Osteoblast (primary cell): ENCODE results near the genes MYL3, SCAP and CDC25A.

DNA sequence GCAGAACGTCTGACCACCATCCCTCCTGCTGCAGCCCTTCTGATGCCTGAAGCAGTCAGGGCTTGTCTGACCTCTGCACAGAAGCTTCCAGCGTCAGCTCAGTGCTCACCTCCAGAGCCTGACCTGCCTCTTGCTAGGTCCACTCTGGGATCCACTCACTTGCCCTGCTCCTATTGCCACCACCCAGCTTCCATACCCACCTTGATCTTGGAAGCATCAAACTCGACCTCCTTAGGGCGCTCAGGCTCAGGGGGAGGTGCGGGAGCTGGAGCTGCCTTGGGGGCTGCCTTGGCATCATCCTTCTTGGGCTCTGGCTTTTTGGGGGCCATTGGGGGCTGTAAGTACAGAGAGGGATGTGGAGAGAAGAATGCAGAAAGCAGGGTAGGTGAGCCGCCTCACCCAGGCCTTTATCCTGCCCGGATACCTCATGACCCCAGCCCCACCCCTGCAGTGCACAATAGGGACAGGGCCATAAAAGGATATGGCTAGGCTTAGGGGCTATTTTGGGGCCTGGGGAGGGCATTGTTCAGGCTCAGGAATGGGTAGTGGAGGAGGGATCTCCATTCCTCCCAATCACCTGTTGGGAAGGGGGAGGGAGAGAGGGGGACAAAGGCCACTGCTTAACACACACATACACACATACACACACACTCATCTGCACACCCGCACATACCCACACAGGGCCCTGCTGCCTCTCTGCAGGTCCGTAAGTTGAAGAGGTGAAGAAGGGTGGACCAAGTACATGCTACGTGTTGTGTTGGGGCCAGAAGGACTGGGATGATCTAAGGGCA lies at the start of gene MYL3:
Gene MYL3, minus strand, starts transcription at position 383 of the 791 bp plus-strand sequence.
- CAGE, long polyA plus RNA, result no peak
- RRBS, result no CpG with 5 or more reads among the region's 10 CpGs

DNA sequence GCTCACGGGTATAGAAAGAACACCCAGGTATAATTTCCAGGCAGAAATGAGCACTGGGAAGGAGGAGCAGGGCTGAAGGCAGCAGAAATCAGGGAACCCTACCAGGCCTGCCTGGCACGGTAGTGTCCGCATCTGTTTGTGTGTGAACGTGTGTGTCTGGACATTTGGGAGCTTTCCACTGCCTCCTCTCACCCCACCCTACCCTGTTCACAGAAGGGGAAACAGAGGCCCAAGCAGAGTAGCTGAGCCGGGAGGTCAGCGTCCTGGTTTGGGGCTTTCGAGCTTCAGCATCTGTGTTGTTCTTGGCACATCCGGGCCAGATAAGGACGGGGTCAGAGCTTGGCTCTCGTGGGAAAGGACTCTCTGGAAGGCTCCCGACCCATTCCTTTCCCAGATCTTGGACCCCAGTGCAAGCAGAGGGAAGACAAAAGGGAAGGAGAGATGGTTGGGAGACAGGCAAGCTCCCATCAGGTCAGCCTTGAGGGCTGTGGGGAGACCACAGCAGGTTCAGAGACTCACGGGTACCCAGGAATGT lies 6.3 kb upstream of the PTH1R start:
- CAGE, long polyA plus RNA, result no peak
- RRBS, result 26% methylated on average over 4 of the region's 12 CpGs

GRCh38 chr3:46888692-46889251 lies 11.3 kb downstream of the PTH1R start:
- CAGE, long polyA plus RNA, result no peak
- RRBS, result no CpG with 5 or more reads among the region's 14 CpGs

- CAGE, long polyA plus RNA, result no peak
- RRBS, result no CpG with 5 or more reads among the region's 17 CpGs
These were observed 31.9 kb downstream of the PTH1R start for GRCh38 chr3:46909340-46909875.

GRCh38 chr3:46928125-46928693 lies 48.3 kb downstream of the CCDC12 start:
- CAGE, long polyA plus RNA, result no peak
- RRBS, result no CpG with 5 or more reads among the region's 3 CpGs

DNA sequence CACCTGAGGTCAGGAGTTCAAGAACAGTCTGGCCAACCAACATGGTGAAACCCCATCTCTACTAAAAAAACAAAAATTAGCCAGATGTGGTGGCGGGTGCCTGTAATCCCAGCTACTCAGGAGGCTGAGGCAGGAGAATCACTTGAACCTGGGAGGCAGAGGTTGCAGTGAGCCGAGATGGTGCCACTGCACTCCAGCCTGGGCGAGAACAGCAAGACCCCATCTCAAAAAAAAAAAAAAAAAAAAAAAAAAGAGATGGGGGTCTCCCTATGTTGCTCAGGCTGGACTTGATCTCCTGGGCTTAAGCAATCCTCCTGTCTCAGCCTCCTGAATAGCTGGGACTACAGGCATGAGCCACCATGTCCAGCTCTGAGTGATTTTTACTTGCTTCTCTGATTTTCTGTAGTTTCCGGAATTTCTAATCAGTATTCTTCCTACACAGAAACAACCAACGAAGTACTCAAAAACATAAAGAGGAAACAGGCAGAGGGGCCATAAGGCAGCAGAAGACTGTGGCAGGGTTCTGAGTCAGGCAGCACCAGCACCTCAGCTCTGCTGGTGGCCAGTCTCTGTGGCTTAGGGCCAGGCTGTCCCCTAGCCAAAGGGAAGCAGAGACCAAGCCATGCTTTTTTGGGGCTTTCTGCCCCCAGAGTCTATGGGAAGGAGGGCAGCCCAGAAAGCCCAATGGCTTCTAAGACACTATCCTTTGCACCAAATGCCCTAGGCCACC lies 46.6 kb downstream of the CCDC12 start:
- CAGE, long polyA plus RNA, result no peak
- RRBS, result no CpG with 5 or more reads among the region's 5 CpGs

- CAGE, long polyA plus RNA, result no peak
- RRBS, result no CpG with 5 or more reads among the region's 13 CpGs
These were observed 34.4 kb downstream of the CCDC12 start for GRCh38 chr3:46941871-46942800.

- CAGE, long polyA plus RNA, result no peak
- RRBS, result no CpG with 5 or more reads among the region's 17 CpGs
These were observed 33.0 kb downstream of the CCDC12 start for GRCh38 chr3:46943085-46944329.

- CAGE, long polyA plus RNA, result no peak
- RRBS, result no CpG with 5 or more reads among the region's 10 CpGs
These were observed 7.8 kb downstream of the NBEAL2 start for GRCh38 chr3:46987188-46987667.

DNA sequence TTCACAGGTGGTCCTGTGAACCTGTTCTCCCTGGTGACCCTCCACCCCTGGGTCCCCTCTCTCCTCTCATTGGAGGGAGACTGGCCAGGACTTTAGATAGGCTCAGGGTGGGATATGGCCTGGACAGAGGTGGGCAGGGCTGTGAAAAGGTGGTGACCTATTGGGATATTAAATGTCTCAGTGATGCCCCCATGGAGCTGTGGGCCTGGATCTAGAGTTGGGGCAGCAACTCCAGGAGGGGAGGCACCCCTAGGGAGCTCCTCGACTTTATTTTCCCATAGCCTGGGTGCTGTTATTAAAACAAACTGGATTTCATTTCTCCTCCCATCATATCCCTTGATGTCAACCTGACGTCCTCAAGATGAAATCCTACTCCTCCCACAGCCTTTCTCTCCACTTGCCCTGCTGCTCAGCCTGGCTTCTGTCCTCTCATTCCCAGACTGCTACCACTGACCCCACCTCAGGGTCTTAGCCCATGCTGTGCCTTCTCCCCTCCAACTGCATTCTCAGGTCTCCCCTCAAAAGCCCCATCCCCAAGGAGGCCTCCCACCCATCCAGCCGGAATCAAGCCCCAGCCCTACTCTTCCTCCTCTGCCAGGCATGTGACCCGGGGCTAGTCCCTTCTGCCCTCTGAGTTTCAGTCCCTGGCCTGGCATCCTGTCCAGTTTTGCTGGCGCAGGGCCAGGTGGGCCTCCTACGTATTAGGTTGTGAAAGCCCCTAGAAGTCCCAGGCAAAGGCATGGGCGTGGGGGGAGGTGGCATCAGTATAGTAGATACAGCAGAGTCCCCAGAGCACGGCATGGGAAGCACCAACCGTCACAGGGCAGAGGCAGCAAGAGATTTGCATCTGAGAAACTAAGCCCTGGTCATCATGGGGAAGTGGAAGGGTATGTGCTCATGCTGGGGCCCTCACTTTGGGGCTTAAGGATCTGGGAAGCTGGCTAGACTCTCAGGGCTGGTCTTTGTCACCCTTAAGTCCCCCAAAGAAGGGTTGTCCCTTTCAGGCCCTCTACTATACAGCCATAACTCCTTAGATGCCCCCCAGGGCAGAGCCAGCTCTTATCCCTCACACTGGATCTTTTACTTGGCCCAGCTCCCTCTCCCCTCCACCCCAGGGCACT lies 10.9 kb downstream of the NBEAL2 start:
- CAGE, long polyA plus RNA, result no peak
- RRBS, result no CpG with 5 or more reads among the region's 9 CpGs

DNA sequence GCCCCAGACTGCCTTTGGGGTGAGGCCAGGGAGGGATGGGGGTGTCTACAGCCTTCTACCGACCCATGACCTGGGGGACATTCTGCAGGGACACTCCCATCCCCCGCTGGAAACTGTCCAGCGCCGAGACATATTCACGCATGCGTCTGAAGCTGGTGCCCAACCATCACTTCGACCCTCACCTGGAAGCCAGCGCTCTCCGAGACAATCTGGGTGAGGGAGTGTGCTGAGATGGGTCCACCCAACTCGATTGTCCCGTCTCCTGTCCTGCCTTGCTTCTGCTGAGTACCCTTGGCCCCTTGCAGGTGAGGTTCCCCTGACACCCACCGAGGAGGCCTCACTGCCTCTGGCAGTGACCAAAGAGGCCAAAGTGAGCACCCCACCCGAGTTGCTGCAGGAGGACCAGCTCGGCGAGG lies 23.4 kb downstream of the NBEAL2 start:
- CAGE, long polyA plus RNA, result no peak
- RRBS, result no CpG with 5 or more reads among the region's 15 CpGs

GRCh38 chr3:47018778-47019558 lies 39.5 kb downstream of the NBEAL2 start:
- CAGE, long polyA plus RNA, result no peak
- RRBS, result no CpG with 5 or more reads among the region's 3 CpGs

DNA sequence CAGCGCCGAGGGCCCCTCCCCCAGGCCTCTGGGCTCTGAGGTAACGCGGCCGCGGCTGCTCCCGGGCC lies 479 bp upstream of the SETD2 start:
- CAGE, long polyA plus RNA, result no peak
- RRBS, result 1% methylated on average over 7 of the region's 7 CpGs

GRCh38 chr3:47475650-47476356 lies at the start of gene SCAP:
TSS of gene SCAP (minus strand) at chr3:47475941.
- CAGE, long polyA plus RNA, result no peak
- RRBS, result 2% methylated on average over 11 of the region's 81 CpGs

GRCh38 chr3:47661170-47661732 lies 82.6 kb upstream of the CSPG5 start:
- CAGE, long polyA plus RNA, result no peak
- RRBS, result no CpG with 5 or more reads among the region's 5 CpGs

DNA sequence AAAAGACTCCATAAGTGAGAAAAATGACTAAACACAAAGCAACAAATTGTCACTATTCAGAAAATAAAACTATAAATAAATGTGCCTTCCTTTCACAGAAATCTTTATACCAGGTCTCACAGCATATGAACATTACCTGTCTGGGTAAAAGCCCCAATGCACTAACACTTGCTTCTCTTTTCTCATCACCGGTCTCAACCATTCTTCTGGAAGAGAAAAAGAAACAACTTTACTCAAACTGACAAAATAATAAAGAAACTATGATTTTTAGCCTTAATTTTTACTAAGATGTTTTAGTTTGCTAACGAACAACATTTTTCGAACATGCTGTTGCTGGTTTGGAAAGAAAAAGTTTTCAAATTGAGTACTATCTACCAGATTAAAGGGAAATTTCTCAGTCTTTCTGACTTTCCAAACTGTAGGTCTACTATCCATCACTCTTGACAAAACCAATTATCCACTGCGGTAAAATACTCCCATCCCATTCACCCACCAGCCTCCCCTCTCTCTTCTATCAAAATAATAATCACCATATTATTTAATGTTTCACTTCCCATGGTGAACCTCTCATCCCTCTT lies 61.1 kb downstream of the SMARCC1 start:
- CAGE, long polyA plus RNA, result no peak
- RRBS, result no CpG with 5 or more reads among the region's 4 CpGs

GRCh38 chr3:47777913-47778314 lies 3.8 kb downstream of the SMARCC1 start:
- CAGE, long polyA plus RNA, result no peak
- RRBS, result no CpG with 5 or more reads among the region's 5 CpGs

DNA sequence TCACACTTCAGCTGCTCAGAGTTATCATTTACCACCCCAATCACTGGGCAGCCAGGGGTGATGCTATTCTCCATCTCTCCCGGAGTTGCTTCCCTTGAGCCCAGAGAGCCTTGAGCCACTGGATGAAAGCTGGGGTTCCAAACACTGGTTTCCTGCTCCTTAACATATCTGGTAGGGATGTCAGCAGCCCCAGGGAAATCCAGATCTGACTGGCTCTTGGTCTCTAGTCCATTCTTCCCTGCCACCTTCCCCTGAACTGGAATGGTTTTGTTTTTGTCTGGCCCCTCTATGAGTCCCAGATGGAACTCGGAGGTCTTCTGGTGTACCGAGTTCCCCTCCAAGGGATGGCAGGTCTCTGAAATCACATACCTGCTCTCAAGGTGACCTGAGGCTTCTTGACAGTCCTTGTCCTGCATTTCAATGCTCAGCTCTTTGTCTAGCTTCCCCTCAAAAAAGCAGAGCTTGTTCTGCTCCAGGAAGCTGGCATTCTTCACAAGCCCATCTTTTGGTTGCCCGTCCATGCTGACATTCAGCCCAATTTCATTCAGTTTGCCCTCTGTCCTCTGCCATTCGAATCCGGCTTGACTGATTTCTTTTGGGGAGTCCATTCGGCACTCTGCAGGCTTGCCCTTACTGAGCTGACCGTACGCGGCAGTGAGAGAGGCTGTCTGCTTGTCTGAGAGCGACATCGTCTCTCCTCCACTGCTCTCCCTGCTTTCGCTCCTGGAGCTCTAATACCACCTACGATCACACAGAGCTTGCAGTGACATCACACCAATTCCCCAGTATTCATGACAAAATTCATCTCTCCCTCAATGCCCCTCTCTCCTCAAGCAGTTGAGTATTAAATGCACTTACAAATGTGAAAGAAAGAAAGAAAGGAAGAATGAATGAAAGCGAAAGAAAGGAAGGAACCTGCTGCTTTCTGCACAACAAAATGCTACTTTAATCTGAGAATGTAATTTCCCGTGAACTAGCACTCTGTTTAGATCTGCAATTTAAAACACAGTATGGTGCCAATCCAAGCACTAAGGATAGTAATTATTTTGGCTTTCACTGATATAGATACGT lies 89.2 kb downstream of the DHX30 start:
- CAGE, long polyA plus RNA, result no peak
- RRBS, result no CpG with 5 or more reads among the region's 17 CpGs

DNA sequence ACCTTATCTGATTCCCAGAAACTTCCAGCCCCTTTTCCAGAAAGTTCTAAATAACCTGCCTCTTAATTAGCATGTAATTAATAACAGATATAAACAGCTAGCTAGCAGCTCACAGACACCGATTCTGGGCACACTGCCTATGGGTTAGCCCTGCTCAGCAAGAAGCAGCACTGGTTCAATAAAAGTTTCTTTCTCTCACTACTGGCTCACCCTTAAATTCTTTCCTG lies 54.2 kb downstream of the MAP4 start:
- CAGE, long polyA plus RNA, result no peak
- RRBS, result no CpG with 5 or more reads among the region's 1 CpG

DNA sequence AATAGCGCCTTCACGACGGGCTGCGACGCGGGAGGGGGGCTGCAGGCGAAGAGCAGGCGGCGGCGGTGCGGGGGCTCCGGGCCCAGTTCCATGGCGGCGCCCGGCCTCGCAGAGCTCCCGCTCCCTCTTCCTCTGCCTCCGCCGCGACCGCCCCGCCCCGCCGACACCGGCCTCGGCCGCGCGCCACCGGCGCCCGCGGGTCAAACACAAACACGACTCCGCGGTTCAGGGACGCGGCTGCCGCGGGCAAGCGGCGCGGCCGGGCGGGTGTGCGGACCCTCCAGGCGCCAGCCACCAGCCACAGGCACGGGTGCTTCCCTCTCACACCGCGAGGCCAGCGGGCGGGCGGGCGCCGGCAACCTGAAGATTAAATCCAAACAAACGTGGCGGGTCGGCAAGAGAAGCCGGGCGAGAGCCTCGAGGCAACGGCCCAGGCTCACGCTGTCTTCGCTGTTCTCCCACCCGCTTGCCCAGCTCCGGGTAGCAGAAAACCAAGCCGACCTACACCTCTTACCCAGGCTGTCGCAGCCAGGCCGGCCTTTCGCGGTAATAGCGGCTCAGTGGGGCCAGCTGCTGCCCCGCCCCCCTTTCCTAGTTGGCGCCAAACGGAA lies at the start of gene CDC25A:
Gene CDC25A, minus strand, starts transcription at position 562 of the 611 bp plus-strand sequence.
- CAGE, long polyA plus RNA, result no peak
- RRBS, result 2% methylated on average over 59 of the region's 75 CpGs